ENCODE data around the genes IHO1 and C3orf62.

- RRBS, result no CpG with 5 or more reads among the region's 6 CpGs
Observed at GRCh38 chr3:48629388-48629805, 5.9 kb downstream of the SLC26A6 start.

DNA sequence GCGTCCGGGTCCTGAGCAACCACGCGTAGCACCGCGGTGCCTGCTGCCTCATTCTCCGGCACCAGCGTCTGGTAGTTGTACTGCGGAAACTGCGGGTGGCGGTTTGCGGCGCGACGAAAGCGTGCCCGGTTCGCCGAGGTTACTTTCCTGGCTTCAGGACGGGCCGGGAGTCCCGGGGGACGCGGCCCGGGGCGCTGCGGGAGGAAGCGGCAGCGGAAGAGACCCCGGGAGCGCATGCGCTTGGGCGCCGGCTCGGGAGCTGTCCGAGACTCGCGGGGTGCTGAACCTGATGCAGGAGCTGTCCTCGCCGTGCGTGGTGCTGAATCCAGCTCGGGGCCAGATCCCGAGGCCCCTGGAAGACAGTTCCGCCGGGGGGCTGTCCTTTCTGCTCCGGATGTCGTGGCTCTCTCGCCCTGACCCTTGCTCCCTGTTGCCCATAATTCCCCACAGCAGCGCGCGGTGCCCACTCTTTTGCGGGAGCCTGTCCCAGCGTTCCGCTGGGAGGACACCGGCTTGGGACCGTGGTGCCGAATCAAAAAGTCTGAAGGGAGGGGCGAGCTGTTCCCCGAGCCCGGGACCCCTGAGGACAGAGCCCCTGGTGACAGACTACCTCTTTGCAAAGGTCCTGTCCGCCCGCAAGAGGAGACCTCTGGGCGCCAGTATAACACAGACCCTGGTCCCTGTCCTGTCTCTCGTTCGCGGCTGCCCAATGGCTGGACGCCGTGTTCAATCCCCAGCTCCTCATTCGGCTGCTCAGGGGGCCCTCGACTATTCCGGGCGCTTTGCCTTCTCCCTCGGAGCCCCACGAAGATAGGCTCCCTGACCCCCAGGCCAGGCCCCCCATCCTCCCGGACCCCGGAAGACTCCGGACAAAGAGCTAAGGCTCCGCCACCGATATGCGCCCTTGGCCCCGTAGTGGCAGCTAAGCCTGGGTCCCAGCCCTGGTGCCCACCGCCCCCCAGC, 831 bp downstream of the CELSR3 start:
- RRBS, result 14% methylated on average over 40 of the region's 82 CpGs

- RRBS, result 64% methylated on average over 2 of the region's 9 CpGs
Observed at GRCh38 chr3:48691968-48692311, 6.2 kb upstream of the NCKIPSD start.

GRCh38 chr3:48726323-48726615, 9.2 kb upstream of the IP6K2 start:
- RRBS, result no CpG with 5 or more reads among the region's 1 CpG

DNA sequence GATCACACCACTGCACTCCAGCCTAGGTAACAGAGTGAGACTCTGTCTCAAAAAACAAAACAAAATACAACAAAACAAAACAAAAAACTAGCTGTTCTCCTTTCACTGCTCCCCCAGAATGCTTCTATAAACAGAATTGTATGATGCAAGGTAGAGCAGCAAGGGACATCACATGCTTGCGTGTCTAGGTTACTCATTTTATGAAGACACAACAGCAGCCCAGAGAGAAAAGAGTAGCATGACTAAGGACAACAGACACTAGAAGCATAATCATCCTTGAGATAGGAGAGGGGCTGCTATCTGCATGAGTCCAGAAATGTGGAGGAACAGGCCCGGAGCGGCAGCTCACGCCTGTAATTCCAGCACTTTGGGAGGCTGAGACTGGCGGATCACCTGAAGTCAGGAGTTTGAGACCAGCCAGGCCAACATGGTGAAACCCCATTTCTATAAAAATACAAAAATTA, 25.2 kb upstream of the IP6K2 start:
- RRBS, result no CpG with 5 or more reads among the region's 5 CpGs

- RRBS, result no CpG with 5 or more reads among the region's 4 CpGs
Observed at GRCh38 chr3:48859174-48859696, 11.6 kb upstream of the PRKAR2A start.

DNA sequence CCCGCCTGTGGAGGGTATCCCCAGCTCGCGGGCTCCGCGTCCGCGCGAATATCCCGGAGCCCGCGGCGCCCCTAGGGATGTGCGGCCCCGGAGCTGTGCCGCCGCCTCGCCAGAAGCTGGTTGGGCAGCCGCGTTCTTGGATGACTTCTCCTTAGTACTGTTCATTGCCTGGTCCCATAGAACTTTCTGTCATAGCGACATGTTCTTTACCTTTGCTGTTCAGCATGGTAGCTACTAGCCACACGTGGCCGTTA, 658 bp downstream of the ARIH2 start:
- RRBS, result no CpG with 5 or more reads among the region's 22 CpGs

- RRBS, result no CpG with 5 or more reads among the region's 5 CpGs
Observed at GRCh38 chr3:48927377-48927832, 8.8 kb downstream of the ARIH2 start.

GRCh38 chr3:49022804-49023069, 816 bp downstream of the NDUFAF3 start:
- RRBS, result 4% methylated on average over 4 of the region's 9 CpGs

DNA sequence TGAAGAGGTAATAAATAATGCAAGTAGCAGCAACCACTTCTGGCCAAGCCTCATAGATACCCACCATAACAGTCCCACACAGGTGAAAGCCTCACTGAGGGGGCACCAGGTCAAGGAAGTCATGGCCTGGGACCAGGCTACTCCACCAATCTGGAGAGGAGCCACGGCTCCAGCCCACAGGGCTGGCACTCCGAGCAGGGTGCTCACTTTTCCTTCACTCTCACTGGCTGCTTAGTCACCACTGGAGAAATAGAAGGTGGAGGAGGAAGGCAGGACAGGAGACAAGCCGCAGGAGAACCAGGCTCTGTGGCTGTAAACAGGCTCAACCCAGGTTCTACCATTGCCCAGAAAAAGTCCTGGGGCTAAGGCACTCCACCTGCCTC, 1.2 kb downstream of the USP19 start:
- RRBS, result no CpG with 5 or more reads among the region's 3 CpGs

DNA sequence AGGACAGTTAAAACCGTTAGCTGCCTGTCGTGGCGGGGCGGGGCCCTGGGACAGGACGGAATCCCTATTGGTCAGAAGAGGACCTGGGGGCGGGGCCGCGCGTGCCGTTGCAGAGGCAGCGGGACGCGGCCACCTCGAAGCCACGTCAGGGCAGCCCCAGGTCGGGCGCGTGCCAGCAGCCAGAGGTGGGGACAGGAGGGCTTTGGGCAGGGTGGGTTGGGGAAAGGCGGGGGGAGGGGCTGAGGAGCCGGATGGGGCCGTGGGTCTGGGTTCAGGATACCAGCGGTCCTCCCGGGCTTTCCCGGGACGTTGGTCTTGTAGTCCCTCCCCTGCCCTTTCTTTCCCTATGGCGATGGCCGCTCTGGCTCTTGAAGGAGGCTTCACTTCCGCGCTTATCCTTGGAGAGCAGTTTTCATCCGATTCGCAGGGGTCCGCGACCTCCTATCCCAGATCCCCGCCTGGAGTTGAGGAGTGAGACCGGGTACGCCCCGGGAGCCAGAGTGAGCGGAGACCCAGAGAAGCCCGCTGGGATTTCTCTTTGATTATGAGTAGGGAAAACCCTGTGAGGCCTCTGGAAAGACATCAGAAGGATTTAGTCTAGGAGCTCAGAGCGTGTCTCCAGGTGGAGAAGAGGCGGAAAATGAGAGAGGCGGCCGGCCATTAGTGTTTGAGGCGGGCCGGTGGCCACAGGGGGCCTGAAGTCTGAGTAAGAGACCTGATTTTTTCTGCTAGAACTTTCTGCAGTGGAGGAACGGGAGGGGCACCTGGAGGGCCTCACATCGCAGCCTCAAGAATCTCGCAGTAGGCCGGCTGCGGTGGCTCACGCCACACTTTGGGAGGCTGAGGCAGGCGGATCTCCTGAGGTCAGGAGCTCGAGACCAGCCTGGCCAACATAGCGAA, at the start of gene IHO1:
IHO1 (plus strand) TSS at position 110 of the 900 bp plus-strand sequence.
- RRBS, result 72% methylated on average over 2 of the region's 54 CpGs

GRCh38 chr3:49266417-49267458, 10.3 kb downstream of the C3orf62 start:
- RRBS, result no CpG with 5 or more reads among the region's 9 CpGs

DNA sequence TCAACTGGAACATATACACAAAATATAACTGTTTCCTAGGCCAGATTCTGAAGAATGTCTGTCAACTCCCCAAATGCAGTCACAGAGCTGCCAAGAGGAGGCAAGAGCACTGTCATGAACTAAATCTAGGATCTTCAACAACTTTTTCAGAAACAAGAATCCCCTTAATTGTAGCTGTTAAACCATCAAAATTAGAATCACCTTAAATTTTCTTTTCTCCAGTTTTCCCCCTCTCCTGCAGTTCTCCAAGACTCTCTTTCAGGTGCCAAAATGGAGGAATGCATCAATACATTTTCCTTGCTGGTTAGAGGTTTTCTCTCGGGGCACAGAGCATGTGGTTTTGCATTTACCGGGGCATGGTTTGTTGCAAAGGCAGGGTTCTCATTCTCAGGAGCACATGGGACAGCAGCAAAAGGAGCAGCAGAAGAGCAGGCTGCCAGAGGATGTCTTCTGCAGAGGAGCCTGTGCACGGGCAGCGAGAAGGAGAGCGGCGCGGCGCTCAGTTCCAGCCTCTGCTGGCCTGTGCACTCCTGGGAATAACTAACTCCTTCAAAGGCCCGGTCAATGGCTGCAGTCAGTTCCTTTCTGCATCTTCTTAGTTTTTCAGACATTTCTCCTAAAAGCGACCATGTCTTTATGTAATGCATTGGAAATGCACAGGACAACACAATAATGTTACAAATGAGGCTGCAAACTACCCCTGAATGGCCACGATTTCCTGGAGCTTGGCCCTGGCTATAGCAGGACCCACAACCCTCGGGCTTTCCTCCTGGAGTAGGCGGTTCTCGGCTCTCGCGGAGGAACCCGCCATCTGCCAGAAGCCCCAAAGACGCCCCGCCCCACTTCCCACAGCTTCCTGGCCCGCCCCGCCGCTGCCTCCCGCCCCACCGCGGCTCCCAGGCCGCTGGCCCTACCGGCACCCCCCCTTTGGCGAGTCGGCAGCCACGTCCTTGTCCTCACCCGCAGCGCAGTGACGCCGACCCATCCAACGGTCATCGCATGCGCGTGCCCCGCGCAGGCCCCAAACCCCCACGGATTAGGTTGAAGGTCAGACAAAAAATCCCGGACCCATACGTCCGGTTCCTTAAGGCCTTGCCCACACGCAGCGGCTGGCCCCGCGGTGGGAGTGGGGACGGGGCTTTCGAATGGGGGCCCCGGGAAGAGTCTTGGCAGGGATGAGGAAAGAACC, at the start of gene C3orf62:
C3orf62 (minus strand) TSS at position 1,007 of the 1,189 bp plus-strand sequence.
- RRBS, result 50% methylated on average over 6 of the region's 51 CpGs

DNA sequence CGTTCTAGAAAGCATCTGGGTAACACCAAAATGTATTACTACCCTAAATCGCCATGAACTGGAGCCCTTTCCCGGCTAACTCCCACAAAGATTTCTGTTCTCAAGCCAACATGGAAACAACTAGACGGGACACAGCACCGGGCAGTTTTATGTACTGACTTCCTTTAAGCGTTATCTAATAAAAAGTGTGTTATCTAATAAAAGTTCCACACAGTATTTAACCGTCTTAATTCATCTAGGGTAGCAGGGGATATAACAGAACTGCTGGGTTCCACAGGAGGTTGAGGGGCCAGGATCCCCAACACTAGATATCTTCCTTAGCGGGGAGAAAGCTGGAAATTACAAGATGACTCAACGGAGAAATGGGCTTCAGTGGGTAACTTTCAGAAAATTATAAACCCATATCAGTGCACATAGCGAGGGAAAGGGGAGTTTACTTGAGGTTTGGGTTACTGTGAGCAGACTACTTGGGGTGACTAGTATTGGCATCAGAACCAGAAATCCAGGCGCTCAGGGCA, 442 bp upstream of the C3orf62 start:
- RRBS, result 62% methylated on average over 5 of the region's 11 CpGs

DNA sequence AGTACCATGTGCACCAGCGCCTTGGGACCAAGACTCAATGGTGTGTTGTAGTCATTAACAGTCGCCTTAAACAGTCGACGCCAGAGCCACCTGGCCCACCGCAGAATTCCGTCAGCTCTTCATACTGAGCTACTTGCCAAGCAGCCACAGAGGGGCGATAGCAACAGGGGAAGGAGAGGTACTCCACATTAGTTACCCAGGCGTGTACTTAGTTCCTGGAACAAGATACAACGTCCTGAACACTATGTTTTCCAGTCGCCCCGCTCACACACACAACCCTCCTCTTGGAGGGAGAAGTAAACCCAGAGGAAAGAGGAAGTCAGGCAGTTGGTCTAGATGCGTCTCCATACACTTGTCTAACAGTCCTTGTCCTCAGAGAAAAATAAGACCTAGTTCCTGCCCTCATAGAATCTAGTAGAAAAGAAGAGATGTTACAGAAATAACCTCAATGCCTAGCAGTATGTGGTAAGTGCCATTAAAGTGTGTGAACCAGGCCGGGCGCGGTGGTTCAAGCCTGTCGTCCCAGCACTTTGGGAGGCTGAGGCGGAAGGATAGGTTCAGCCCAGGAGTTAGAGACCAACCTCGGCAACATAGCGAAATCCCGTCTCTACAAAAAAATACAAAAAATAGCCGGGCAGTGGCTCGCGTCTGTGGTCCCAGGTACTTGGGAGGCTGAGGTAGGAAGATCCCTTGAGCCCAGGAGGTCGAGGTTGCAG, 887 bp upstream of the USP4 start:
- RRBS, result no CpG with 5 or more reads among the region's 24 CpGs

DNA sequence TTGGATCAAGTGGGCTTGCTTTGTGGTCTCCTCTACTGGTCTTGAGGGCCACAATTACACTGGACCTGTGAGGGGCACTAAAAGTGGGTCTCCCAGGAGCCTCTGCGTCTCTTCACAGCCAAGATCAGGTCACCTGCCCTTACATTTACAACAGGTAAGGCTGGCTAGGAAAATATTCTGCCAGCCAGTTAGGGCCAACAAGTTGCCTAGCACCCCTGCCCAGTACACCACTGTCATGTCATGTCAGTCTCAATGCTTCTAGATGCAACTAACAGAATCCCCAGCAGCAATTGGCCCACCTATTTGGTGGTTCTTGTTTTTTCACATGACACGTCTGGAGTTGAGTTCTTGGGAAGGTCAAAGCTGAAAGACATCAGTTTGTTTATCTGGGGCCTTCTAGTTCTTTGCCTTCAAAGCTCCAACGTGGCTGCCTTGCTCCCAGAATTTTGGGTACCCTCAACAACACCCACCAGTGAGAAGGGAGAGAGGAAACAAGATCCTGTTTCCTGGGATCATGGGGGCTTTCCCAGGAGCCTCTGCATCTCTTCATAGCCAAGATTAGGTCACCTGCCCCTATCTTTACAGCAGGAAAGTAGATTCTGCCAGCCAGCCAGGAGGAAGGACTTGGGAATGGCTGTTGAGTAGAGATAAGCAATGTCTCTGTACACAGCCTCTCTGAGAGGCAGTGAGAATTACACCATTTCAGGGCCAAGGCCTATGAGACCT, 8.8 kb downstream of the GPX1 start:
- RRBS, result no CpG with 5 or more reads among the region's 3 CpGs

GRCh38 chr3:49377758-49378239, 19.6 kb upstream of the GPX1 start:
- RRBS, result no CpG with 5 or more reads among the region's 7 CpGs

DNA sequence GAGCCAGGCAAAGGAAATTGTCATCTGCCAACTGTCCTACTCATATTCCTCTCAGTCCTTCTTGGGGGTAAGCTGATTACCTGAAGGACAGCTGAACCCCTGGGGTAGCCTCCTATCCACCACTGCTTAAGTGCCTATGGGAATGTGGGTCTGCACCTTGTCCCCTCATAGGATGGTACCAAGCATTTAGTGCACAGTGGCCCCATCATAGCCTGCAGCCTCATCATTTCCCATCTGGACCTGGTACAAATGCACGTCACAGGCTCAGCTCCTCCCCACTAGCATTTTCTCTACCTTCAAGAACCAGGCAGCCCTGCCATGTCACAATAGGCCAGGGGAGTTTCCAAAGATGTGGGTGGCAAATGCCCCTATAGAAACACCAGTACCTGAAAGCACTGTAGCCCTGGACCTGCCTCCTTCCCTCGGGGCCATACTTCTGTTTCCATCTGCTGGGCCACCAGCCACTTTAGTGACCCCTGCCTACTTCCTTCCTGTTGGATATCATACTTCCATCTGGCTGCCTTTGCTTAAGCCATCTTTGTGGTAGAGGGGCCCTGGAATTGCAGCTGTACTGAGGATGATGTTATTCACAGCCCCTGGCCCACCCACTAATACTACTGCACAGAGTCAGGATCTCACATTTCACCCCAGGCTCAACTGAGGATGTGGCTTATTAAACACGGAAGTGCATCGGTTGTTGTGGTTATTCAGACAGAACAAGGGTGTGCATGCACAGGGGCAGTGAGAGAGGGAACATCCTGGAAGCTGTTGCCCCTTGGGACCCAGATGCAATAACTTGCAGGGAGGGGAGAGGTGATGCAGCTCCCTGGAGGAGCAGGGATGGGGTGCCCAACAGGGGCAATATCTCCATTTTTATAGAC, 3.8 kb downstream of the TCTA start:
- RRBS, result no CpG with 5 or more reads among the region's 4 CpGs

DNA sequence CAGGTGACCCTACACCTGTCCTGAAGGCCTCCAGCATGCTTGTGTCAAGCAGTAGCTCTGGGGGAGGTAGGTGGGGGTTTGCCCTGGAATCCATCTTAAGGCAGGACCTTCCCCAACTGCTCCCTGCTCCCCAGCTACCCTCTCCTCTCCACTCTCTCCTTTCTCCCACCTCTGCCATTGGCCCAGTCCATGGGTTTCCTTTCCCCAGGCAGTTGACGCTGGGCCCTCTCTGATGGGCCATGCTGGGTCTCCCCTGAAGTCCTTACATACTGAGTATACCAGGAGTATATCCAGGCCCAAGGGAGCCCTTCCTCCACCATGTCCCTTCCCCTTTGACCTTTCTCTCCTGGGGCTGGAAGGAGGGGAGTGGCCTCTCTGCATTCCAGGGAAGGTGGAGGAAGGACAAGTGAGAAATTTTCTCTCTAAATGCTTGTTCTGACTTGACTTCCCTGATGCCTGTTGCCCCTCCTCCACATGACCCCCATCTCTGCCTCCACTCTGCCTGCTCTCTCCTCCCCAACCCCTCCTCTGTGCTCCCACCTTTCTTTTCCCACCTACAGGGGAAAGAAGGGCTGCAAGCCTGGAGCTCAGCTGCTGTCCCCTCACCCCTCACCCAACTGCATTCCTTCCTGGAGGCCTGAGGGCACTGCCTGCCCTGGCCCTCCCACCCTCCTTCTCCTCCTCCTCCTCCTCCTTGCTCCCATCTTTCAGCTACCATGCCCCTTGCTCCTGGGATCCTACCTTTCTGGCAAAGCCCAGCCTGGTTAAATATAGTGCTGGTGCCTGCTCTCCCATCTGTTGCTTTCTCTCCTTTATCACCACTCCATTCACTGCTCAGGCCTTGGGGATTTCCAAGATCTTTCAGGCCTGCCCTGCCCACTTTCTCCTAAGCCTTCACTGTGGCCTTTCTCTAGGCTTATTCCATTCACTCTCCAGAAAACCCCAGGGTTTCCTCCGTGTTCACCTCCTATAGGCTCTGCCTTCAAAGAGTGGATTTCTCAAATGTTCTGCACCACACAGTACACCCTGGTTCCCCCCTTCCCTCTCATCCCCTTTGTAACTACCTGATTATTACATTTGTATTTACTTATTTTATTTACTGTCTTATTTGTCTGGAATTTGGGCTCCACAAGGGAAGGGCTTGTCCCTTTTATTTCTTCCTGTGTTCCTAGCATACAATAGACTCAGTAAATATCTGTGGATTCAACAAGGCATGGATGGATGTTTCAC, 8.5 kb upstream of the DAG1 start:
- RRBS, result no CpG with 5 or more reads among the region's 2 CpGs

GRCh38 chr3:49465456-49466214, 4.4 kb upstream of the DAG1 start:
- RRBS, result no CpG with 5 or more reads among the region's 10 CpGs

Measured in HL-60 (cell line).